ENCODE measurements around a stretch of chr7.

DNA sequence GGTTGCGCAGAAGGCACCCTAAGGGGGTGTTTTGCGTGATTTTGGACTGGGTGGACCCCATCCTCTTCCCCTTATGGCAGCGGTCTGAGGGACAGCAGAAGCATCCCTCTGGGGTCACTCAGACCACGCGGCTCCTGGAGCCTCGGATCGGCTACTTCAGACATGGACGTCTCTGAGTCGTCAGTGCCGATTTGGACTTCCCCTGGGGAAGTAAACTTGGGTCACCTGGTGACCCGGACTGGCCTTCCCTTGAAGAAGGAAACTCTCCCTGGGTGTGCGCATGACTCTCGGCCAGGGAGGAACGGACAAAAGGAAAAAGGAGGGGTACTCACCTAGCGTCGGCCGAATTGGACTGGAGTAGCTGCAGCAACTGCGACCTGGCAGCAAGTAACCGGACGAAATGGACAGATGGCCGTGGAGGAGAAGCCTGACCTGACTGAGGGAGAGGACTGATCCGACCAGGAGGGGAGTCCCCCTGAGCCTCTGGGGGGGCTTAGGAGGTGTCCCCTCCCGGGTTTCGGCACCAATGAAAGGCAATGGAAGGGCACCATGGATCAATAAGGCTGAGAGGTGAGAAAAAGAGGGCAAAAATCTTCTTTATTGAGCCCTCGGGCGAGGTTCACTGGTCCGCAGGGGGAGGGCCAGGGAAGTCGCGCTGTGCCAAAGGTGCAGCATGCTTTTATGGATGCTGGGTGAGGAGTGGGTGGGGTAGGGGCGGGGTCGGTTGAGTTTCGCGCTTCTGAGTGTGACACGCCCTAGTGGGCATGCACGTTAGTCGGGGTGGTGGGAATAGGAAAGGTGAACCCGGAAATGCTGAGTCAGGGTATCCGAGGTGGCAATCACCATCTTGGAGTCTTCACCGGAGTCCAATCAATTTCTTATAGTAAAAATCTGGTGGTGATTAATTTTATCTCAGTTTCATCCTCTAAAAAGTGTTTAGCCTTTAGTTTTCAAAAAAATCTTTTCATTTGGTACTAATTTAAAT, 638.6 kb upstream of the DPP6 start:
- CAGE, long polyA plus RNA: no peak
- RRBS: 60% methylated on average over 1 of the region's 39 CpGs

DNA sequence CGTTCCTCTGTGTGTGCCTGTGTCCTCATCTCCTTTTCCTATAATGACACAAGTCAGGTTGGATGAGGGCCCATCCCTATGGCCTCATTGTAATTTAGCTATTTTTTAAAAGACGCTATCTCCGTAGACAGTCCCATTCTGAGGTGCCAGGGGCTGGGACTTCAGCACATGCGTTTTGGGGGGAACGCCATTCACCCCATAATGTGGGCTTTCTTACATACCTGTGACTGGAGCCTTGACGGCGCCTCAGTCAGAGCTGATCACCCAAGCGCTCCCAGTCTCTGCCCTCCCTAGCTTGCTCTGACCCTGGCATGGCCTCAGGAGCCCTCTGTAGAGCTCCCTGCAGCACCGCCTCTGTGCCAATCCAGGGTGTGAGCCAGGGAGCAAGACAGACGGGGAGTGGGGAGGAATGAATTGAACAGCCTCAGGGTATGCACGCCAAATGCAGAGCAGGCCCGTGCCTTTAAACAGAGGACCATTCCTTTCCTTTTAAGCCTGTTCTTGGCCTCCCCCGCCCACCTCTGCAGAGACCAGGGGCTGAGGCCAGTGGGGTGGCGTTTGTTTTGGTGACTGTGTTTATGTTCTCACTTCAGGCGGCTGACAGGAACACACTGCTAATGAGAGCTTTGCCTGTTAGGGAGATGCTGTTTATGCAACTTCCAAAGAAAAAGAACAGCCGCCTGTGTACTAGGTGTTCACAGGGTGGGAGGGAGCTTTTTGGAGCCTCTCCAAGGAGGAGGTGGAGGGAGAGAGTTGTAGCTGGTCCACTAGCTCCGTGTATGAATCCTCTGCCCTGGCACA, 528.2 kb upstream of the DPP6 start:
- CAGE, long polyA plus RNA: no peak
- RRBS: no CpG with 5 or more reads among the region's 17 CpGs

GRCh38 chr7:154201915-154202427, 149.8 kb downstream of the DPP6 start:
- CAGE, long polyA plus RNA: no peak
- RRBS: no CpG with 5 or more reads among the region's 8 CpGs

DNA sequence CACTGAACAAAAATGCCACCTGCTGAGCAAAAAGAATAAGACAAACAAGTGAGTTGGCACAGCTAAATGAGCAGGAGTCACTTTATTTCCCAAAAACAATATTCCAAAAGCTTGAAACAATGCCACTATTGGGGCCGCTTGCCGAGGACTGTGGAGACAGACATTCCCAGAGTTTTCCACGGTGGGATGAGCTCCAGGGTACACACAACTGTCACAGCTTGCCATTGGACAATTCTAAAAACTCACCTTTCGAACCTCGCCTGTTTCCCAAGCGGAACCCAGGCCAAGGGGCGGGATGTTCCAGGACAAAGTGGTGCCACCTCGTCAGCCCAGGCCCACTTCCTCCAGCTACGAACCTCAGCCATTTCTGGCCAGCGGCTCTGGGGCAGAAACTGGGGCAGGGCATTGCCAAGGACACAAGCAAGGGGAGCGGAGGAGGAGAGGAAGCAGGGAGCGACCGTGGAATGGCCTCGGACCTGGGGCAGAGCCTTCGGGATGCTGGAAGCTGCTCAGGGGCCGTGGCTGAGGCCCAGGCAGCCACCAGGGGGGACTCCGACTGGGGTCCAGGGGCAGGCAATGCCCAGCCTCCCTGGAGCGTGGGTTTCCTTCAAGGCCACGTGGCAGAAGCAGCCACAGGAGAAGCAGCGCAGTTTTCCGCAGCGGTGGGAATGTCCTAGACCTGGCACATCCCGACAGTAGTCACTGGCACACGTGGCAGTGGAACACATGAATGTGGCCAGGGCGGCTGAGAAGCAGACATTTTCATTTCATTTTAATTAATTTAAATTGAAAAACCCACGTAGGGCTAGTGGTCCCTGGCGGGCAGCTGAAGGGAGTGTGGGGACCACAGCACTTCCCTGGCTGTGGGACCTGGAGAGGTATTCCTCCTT, 44.6 kb upstream of the INSIG1 start:
- CAGE, long polyA plus RNA: no peak
- RRBS: no CpG with 5 or more reads among the region's 27 CpGs

DNA sequence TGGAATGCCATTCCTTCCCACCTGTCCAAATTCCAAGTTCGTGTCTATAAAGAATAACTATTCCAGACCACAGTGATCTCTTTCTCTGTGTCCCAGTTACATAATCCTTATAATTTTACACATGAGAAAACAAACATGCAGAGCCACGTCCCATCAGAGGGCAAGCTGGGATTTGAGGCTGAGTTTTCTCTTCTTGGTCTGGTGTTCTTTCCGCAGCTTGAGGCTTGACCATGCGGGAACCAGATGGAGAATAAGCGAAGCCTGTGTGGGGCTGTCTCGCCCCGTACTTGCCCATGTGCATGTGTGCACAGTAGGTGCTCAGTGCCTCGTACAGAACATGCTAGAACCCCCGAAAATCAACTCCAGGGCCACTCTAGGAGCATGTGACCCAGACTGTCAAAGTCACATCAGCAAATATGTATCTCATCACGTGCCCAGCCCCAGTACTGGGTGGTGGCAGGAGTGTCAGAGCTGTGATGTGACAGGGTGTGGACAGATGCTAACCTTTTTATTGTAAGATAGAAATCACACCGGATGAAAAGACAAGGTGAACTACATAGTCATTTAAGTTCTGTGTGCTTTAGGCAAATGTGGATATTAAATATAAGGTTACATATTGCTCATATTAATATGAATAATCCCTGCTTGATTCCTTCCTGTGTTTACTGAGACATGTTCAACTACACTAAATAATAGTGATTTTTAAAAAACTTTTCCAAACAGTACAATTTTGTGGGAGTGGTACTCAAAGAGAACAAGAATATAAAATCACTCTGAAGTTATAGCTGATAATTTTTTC, 3.2 kb downstream of the INSIG1 start:
- CAGE, long polyA plus RNA: no peak
- RRBS: no CpG with 5 or more reads among the region's 11 CpGs

GRCh38 chr7:155303962-155304415, 6.3 kb downstream of the INSIG1 start:
- CAGE, long polyA plus RNA: no peak
- RRBS: no CpG with 5 or more reads among the region's 13 CpGs

DNA sequence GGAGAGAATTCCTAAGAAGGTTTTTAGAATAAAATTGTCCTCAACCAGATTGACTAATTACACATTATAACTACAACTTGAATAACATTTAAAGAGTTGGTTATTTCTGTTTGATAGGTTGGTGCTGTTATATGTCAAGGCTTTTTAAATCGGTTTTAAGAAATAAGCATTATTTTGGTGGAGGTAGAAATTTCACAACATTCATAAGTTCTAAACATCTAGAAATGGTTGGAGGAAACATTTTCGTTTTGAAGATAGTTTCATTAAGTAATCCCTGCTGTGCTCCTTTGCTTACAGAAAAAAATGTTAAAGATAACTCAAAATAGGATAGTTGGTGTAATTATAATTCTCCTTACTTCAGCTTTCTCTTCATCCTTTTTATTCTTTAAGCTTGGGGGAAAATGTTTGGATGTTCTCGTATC, 6.7 kb downstream of the INSIG1 start:
- CAGE, long polyA plus RNA: no peak
- RRBS: no CpG with 5 or more reads among the region's 3 CpGs

- CAGE, long polyA plus RNA: no peak
- RRBS: 5% methylated on average over 8 of the region's 59 CpGs
Measured at GRCh38 chr7:155344720-155345409, 47.2 kb downstream of the INSIG1 start.

DNA sequence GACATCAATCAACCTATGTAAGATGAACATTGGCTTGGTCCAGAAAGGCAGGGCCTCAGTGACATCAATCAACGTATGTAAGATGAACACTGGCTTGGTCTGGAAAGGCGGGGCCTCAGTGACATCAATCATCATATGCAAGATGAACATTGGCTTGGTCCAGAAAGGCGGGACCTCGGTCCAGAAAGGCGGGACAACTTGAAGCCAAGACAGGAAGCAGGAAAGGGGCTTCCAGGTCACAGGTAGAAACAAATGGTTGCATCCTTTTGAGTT, 43.3 kb upstream of the EN2 start:
- CAGE, long polyA plus RNA: no peak
- RRBS: no CpG with 5 or more reads among the region's 5 CpGs

DNA sequence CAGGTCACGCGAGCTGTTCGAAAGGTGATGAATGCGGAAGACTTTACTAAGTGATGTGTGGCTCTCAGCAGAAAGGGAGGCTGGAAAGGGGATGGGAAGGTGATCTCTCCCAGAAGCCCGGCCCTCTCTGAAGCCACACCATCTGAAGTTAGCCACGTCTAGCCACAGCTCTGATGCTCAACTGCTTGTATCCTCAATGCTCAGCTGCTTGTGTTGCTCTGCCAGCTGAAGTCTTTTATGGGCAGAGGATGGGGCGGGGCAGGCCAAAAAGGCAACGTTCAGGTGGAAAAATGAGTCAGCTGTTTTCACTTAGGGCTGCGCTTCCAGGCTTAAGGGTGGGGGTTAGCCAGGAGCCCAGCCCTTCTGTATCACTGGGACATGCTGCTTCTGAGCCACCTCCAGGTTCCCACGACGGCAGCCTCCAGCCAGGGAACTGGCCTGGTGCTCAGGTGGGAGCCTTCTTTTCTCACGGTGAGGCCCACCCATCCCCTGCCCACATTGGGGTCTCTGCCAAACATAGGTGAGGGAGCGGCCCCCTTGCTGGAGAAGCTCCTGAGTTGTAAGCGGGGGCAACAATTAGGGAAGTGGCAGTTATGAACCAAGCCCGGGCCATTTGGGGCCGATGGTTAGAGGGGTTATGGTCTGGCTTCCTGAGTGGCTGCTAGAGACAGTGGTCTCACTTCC, 44.8 kb upstream of the CNPY1 start:
- CAGE, long polyA plus RNA: no peak
- RRBS: no CpG with 5 or more reads among the region's 16 CpGs

- CAGE, long polyA plus RNA: no peak
- RRBS: no CpG with 5 or more reads among the region's 5 CpGs
Measured at GRCh38 chr7:155670397-155670879, 26.0 kb downstream of the RBM33 start.

- CAGE, long polyA plus RNA: no peak
- RRBS: no CpG with 5 or more reads among the region's 6 CpGs
Measured at GRCh38 chr7:155692079-155692786, 47.8 kb downstream of the RBM33 start.

DNA sequence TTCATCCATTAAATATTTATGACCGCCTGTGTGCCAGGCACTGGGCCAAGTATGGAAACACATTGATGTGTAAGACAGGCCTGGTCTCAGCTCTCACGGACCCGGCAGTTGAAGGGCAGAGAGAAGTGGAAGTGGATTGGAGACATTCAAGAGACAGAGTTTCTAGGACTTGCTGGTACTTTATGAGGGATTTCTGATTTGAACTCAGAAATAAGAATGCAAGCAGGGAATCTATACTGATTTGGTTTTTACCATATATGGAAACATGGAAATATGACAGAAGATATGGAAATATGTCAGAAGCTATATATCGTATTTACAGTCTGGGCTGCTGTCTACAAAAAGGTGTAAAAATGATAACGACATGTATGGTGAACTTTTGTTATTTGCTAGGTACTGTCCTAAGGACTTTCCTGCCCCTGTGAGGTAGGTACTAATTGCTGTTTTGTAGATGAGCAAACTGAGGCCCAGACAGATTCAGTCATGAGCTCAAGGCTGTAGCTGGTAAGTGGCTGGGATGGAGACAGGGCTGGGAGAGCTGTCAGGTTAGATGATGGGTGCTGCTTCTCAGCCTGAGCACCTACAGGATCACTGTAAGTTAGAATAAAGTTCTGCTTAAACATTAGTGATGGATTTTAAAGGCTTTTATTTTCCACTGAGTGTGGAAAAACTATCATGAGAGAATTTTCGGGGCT, 82.0 kb downstream of the SHH start:
- CAGE, long polyA plus RNA: no peak
- RRBS: no CpG with 5 or more reads among the region's 6 CpGs

DNA sequence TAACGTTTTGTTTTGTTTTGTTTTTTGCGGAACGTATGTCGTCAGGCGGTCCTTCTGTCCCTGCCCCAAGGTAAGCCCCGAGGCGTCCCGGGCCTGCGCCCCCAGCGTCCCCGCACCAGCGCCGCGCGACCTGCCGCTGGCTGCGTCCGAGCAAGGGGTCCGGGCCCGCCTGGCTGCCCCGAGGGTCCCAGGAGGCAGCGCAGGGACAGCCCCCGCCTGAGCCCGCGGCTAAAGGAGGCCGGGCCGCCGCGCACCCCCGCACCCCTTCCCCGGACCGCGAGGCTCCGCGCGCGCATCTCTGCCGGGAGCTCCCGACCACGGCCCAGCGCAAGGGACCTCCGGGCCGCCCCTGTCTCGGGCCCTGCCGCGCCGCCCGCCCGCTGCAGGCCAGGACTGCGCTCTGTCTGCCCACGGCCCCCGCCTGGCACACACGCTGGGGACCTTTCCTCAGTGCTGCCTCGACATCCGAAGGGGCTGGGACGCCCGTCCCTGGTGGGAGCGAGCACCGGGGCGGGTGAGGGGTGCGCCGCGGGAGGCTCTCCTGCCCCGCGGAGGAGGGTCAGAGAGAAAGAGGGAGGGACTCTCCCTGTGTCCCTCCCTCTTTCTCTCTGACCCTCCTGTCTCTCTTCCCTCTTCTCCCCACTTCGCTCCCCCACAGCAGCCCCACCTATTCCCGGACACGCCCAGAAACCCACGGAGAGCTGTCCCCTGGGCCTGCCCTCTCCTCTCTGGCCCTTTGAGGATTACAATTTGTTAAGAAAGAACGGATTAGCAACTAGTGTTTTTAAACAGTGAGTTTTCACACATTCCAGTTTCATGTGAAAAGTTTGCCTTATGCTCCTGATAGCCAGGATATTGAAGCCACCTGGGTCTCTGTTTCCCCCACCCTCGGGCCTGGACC, 24.9 kb downstream of the SHH start:
- CAGE, long polyA plus RNA: no peak
- RRBS: 3% methylated on average over 22 of the region's 71 CpGs

GRCh38 chr7:155796374-155797434, 15.6 kb downstream of the SHH start:
- CAGE, long polyA plus RNA: no peak
- RRBS: 17% methylated on average over 13 of the region's 69 CpGs

DNA sequence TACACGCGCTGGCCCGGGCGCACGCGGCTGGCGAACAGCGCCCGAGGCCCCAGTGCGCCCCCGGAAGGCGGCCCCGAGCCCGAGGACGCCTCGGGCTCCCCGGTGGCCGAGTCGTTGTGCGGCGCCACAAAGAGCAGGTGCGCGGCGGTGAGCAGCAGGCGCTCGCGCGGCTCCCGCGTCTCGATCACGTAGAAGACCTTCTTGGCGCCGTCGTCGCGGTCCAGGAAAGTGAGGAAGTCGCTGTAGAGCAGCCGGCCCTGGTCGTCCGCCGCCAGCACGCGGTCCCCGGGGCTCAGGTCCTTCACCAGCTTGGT, 9.0 kb downstream of the SHH start:
- CAGE, long polyA plus RNA: no peak
- RRBS: 6% methylated on average over 18 of the region's 45 CpGs

- CAGE, long polyA plus RNA: no peak
- RRBS: no CpG with 5 or more reads among the region's 15 CpGs
Measured at GRCh38 chr7:155890030-155890665, 77.9 kb upstream of the SHH start.

- CAGE, long polyA plus RNA: no peak
- RRBS: no CpG with 5 or more reads among the region's 9 CpGs
Measured at GRCh38 chr7:156617321-156617726, 23.2 kb upstream of the RNF32 start.

DNA sequence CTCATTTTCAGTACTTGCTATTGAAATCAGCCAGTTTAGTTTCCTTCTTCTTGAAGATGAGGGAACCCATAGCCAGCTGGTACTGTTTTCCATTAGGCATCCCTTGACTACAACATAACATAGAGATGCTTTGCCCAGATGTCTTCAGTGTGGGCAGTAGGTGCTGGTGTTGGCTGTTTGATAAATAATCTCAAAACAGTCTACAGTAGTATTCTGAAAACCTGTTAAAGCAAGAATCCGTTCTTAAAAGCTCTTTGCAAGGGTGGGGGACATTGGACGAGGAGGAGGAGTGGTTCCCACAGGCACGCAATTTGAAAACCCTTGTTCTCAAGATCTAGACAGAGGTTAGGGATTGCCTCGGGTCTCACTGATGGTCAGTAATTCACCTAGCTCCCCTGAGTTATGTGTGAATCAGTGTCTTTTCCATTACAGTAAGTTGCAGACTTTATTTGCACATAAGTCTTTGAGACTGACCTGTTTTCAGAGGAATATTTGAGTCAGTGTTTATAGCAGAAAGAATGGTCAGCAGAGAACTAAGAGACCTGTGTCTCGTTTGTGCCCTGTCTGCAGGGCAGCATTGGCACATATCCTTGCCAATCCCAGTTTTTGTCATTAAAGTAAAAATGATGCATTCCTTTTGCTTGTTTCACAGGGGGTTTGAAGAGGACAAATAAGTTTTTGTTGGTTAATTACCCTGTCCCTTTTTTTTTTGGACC, 66.1 kb downstream of the UBE3C start:
- CAGE, long polyA plus RNA: no peak
- RRBS: no CpG with 5 or more reads among the region's 5 CpGs

DNA sequence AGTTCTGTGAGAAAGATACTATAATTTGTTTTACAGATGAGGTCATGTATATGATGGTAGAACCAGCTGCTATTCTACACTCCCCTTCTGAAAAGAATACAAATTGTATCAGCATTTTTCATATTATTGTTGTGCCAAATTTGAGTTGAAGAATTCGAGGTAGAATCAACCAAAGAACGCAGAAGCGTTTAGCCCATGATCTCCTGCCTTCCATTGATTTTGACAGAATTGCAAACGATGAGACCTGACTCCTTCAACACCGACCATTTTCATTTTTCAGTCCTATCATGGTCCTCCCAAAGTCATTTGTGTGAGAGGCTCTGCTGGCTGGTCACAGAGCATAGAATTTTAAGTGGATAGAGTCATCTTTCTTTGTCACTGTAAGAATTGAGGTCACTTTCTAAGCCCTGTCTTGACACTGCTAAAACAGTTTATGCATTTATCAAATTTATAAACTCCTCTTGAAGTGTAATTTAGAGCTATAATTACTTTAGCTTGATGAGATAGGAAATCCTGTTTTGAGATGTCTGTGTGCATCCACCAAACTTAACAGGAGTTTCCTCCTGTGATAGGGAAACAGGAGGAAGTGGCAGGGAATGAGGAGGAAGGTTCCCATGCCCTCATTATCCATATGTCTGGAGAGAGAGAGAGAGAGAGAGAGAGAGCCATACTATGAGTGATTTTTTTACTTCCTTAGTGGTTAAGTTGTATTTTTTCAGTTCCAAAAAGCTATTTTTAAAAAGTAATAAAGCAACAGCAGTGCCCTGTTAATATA, 72.0 kb downstream of the UBE3C start:
- CAGE, long polyA plus RNA: no peak
- RRBS: no CpG with 5 or more reads among the region's 5 CpGs